Mammary epithelial cell (primary cell): ENCODE data around the genes ACP7 and IFNL2.

- CAGE, long polyA plus RNA = no peak
- RRBS = no CpG with 5 or more reads among the region's 35 CpGs
These were observed 44.7 kb downstream of the ACTN4 start for GRCh38 chr19:38691733-38692965.

DNA sequence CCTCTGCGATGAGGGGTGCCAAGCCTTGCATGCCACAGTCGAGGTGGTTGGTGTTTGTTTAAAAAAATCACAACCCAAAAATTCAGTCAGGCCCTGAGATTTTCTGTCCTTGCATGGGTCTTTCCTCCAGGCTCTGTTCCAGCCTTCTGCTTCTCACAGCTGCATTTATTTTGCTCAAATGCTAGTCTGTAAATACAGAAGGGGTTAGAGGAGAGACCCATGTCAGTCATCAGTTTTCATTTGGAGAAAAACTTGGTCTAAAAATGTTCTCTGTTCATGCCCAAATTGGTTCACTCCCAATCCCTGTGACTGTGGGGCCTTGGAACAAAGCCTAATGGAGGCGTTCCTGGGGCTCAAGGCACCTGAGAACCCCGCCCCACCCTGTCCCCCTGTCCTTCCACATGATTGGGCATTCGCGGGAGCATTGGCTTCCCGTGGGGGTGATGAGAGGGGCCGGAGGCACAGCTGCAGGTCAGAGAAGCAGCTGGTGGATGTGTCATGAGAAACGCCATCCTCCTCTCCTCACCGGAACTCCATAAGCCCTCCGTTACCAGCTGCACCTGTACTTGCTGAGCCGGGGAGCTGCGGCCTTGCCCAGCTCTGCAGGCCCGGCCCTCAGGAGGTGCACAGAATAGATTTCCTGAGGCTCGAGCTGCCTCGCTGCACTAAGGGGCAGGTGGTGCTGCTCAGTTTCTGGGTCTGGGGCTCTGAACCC lies 42.1 kb downstream of the CAPN12 start:
- CAGE, long polyA plus RNA = no peak
- RRBS = 71% methylated on average over 4 of the region's 16 CpGs

GRCh38 chr19:38703768-38704250 lies 40.5 kb downstream of the CAPN12 start:
- CAGE, long polyA plus RNA = no peak
- RRBS = no CpG with 5 or more reads among the region's 9 CpGs

- CAGE, long polyA plus RNA = no peak
- RRBS = no CpG with 5 or more reads among the region's 26 CpGs
These were observed 23.0 kb downstream of the CAPN12 start for GRCh38 chr19:38721162-38721779.

DNA sequence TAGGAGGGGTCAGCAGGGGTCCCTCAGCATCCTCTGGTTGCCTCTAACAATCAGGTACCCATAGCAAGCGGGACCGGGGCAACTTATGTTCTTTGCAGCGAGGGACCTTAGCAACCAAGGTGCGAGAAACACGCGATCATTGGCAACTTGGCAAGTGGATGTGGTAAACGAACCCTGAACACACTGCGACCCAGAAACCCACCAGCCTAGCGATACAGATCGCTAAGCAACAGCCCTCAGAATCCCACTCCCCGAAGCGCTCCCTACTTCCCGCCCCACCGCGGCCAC lies 332 bp downstream of the SIRT2 start:
- CAGE, long polyA plus RNA = no peak
- RRBS = no CpG with 5 or more reads among the region's 15 CpGs

- CAGE, long polyA plus RNA = no peak
- RRBS = 2% methylated on average over 28 of the region's 66 CpGs
These were observed at the start of gene ACP7 for GRCh38 chr19:39083661-39084733. ACP7 (plus strand) TSS chr19:39084368.

DNA sequence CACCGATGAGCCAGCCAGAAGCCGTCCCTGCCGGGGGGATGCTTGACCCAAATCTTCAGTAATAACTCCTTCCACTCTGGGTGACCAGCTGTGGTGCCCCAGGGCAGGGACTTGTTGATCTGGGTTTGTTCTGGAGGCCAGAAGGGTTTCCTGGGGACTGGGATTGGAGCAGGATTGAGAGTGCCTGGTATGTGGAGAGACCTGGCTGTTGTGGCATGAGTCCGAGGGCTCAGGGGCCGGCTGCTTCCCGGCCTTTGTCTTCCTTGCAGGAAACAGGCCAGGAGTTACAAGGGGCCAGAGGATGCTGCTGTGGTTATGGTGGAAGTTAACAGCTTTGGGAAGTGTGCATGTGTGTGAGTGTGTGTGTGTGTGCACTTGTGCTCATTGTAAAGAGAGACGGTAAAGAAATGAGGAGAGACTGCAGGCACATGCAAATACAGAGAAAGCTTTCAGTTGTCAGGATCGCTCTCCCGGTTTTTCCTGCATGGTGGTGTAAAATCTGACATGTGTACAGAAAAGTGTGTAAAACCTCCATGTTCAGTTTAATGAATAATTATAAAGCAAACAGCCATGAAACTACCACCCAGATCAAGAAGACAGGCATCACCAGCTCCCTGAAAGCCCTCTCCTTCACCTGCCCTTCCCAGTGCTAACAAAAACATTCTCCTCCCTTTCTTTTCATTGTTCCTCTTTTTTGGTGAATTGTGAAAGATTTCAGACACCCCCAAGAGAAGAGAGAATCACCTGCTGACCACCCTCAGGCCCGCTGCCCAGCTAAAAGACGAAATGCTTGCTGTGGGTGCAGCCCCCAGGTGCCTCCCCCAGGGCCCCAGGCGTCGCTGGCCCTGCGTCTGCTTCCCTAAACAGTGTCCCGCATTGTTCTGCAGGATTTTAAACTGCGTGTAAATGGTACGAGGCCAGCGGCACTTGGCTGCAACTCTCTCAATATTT lies 19.1 kb downstream of the PAK4 start:
- CAGE, long polyA plus RNA = no peak
- RRBS = no CpG with 5 or more reads among the region's 18 CpGs

- CAGE, long polyA plus RNA = no peak
- RRBS = no CpG with 5 or more reads among the region's 1 CpG
These were observed at the start of gene IFNL2 for GRCh38 chr19:39268229-39268451. IFNL2 (plus strand) TSS chr19:39268396.

DNA sequence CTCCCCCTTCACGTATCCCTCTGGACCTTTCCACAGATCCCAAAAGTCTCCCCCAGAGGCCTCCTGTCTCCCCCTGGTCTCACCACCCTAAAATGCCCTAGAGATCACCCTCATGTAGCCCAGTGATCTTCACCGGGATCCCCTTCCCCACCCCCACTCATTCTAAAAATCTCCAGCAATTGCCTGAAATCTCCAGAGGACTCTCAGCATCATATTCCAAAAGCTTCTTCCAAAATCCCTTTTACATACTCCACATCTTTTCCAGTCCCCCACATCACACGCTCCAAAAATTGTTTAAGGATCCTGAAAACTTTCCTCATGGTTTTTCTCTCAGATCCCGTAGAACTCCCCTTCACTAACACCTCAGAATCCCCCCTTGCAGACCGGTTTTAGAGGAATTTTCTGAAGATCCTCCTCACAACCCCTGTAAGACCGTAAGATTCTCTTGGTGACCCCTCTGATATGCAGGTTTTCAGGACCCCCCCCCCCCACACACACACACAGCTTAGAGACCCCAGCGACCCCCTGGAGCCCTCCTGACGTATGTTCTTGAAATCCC lies 1.4 kb downstream of the SAMD4B start:
- CAGE, long polyA plus RNA = no peak
- RRBS = no CpG with 5 or more reads among the region's 8 CpGs

GRCh38 chr19:39362293-39362987 lies 20.2 kb downstream of the SAMD4B start:
- CAGE, long polyA plus RNA = no peak
- RRBS = no CpG with 5 or more reads among the region's 5 CpGs

GRCh38 chr19:39363621-39364768 lies 21.8 kb downstream of the SAMD4B start:
- CAGE, long polyA plus RNA = no peak
- RRBS = no CpG with 5 or more reads among the region's 7 CpGs

DNA sequence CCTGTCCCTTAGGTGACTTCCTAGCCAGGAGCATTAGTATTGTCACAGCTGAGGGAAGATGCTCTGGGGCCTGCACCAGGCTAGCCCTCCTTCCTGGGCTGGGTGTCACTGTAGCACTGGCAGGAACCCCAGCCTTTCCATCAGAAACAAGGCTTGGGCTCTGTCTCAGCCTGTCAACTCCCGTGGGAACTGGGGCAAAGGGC lies 18.0 kb downstream of the PAF1 start:
- CAGE, long polyA plus RNA = no peak
- RRBS = no CpG with 5 or more reads among the region's 1 CpG

GRCh38 chr19:39401400-39402024 lies 5.1 kb upstream of the ZFP36 start:
- CAGE, long polyA plus RNA = no peak
- RRBS = no CpG with 5 or more reads among the region's 18 CpGs

- CAGE, long polyA plus RNA = no peak
- RRBS = 2% methylated on average over 8 of the region's 31 CpGs
These were observed 378 bp downstream of the ZFP36 start for GRCh38 chr19:39406965-39407485.

GRCh38 chr19:39410943-39412075 lies 1.2 kb upstream of the PLEKHG2 start:
- CAGE, long polyA plus RNA = no peak
- RRBS = no CpG with 5 or more reads among the region's 16 CpGs

DNA sequence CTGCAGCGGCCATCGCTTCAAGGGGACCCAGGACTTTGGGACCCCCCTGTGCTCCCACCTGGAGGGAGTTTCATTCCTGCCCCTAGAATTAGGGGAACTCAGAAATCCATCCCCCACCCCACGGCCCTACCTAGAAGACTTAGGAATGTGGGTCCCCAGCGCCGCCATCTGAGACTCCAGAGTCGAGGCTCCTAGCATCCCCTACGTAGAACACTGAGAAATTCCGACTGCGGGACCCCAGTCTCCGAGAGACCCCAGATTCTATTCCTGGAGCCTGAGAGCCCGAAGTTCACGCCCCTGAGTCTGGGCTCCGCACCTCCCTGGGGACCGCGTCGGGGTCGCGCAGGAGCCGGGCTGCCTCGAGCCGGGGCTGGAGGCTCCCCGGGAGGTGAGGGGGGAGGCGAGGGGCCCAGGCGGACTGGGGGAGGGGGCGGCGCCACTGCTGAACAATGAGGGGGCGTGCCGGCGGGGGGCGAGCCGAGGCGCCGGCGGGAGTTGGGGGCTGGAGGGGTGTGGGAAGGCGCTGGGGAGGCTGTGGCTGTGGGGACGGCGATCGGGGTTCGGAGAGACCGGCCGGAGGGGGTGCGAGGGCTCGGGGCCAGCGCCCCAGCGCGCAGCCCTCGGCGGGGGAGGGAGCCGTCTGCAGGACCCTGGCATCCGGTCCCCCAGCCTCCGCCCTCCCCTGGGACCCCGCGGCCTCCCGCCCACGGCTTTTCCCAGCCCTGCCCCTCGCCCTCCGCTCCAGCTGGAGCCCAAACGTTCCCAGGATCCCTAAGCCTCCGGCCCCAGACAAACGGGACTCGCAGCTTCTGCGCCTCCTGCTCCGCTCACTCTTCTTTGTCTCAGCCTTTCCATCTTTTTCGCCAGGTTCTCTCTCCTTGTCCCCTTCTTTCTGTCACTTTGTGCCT lies 810 bp downstream of the PLEKHG2 start:
- CAGE, long polyA plus RNA = no peak
- RRBS = 2% methylated on average over 21 of the region's 64 CpGs

GRCh38 chr19:39415402-39415878 lies 3.0 kb downstream of the PLEKHG2 start:
- CAGE, long polyA plus RNA = no peak
- RRBS = no CpG with 5 or more reads among the region's 18 CpGs

- CAGE, long polyA plus RNA = no peak
- RRBS = 5% methylated on average over 5 of the region's 29 CpGs
These were observed 7.2 kb downstream of the RPS16 start for GRCh38 chr19:39428145-39429309.

- CAGE, long polyA plus RNA = no peak
- RRBS = 93% methylated on average over 5 of the region's 25 CpGs
These were observed 4.8 kb downstream of the RPS16 start for GRCh38 chr19:39430697-39431594.

- CAGE, long polyA plus RNA = no peak
- RRBS = no CpG with 5 or more reads among the region's 2 CpGs
These were observed 2.6 kb downstream of the SUPT5H start for GRCh38 chr19:39448074-39448348.